GM19240 (cell line): ENCODE measurements around the genes SCCPDH, OR2L2, OR2M5 and OR2M4.

GRCh38 chr1:244847551-244848615, 12.4 kb downstream of the COX20 start:
- RRBS = no CpG with 5 or more reads among the region's 7 CpGs

DNA sequence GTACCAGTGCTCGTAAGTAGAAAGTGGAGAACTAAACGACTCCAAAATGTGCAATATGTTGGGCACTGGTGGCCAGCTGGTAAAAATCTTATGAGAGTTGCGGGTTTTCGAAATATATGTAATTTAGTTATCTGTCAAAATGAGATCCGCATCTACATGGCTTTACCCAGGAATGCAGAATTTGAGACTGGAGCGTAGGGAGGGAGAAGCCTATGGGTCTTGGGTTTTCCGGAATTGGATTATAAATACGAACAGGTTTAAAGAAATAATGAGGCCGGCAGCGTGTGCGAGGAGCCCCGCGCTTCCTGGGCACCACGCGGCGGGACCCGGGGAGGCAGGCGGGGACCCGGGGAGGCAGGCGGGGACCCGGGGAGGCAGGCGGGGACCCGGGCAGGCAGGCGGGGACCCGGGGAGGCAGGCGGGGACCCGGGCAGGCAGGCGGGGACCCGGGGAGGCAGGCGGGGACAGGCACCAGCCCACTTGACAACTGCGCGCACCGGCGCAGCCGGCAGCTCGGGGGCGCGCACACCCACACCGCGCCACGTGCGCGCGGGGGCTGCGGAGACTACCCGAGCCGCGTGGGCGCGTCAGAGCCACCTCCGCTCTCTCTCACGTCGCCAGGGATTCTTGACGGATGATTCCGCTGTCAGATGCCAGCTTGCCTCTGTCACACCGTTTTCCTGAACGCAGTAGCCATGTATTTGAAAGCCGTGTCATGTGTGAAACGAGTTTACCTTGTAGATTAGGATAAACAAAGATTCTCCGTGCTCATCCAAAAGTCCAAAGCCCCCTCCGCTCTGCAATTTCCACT, 50.9 kb upstream of the EFCAB2 start:
- RRBS = 2% methylated on average over 14 of the region's 61 CpGs

DNA sequence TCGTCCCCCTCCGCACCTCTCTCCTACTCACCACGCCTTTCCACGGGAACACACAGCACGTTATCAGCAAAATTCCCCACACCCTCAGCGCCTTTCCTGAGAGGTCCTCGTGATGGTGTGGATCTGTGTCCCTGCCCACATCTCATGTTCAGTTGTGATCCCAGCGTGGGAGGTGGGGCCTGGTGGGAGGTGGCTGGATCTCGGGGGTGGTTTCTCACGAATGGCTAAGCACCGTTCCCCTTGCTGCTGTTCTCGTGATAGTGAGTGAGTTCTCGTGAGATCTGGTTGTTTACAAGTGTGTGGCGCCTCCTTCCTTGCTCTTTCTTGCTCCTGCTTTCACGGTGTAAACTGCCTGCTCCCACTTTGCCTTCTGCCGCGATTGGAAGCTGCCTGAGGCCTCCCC, 190.6 kb downstream of the KIF26B start:
- RRBS = no CpG with 5 or more reads among the region's 17 CpGs

DNA sequence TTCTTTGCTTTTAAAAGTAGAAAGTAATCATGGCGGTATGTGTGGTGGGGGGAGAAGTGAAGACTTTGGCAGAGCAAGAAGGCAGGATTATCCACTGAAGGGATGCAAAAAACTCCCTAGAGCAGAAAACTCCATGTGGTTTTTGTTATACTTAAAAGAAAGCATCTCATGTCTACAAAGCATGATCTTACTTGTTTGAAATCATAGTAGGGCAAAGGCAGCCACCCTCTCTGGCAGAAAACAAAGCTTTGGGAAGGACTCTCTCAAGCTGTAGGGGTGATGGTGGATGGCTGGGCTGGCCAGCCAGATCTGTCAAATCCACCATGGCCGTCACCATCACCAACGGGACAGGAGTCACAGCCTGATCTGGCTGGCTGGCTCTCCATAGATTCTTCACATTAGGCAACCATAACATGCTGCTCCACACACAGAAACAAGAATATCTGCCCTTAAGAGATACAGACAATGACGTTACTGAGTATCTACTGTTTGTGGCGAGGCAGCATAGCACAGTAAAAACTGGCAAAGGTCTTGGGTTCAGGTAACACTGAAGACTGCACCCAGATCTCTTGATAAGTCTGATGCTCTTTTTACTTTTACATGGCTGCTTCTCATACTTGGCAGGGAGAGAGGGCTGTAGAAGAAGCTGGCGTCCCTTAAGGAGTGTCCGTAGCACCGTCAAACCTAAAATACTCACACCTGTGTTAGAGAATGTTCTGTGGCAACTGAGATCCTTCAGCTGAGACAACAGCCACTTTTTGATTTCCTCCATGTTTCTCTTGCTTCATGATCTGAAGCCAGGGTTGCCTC, 589.1 kb downstream of the SMYD3 start:
- RRBS = no CpG with 5 or more reads among the region's 8 CpGs

DNA sequence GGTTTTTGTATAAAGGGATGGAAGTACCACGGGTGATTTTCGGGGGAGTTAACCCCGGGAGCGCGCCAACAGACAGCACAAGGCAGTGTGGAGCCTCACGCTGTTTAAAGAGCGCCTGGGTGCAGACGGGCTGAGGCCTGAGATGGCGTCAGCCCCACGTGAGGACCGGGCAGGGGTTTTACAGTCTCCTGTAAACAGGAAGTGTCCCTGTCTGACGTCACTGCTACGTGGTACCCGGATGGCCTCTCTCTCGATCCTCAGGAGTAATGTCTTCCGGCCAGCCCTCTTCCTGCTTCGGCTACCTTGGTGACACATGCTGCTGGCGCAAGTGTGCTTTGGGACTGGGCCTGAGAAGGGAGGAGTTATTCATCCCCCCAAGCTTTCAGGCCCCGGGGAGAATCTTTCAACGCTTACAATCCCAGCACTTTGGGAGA, 41.2 kb downstream of the CNST start:
- RRBS = 98% methylated on average over 3 of the region's 20 CpGs

- RRBS = 2% methylated on average over 43 of the region's 98 CpGs
These were observed at the start of gene SCCPDH for GRCh38 chr1:246723743-246724689. SCCPDH (plus strand) TSS chr1:246724409.

GRCh38 chr1:246726805-246727328, 2.7 kb downstream of the SCCPDH start:
- RRBS = no CpG with 5 or more reads among the region's 5 CpGs

DNA sequence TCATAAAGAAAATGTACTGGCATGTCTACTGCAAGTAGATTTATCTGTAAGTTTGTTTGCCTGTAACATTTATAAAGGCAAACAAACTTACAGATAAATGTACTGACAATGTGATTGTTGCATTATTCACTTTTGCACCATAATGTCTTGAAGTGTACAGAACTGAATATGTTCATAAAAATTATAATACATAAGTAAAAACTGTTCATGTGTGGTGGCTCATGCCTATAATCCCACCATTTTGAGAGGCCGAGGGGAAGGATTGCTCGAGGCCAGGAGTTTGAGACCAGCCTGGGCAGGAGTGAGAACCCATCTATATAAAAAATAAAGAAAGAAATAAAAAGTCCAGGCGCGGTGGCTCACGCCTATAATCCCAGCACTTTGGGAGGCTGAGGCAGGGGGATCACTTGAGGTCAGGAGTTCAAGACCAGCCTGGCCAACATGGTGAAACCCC, 11.0 kb downstream of the ZNF695 start:
- RRBS = no CpG with 5 or more reads among the region's 5 CpGs

GRCh38 chr1:247110567-247111657, 6.8 kb upstream of the ZNF669 start:
- RRBS = 7% methylated on average over 13 of the region's 89 CpGs

DNA sequence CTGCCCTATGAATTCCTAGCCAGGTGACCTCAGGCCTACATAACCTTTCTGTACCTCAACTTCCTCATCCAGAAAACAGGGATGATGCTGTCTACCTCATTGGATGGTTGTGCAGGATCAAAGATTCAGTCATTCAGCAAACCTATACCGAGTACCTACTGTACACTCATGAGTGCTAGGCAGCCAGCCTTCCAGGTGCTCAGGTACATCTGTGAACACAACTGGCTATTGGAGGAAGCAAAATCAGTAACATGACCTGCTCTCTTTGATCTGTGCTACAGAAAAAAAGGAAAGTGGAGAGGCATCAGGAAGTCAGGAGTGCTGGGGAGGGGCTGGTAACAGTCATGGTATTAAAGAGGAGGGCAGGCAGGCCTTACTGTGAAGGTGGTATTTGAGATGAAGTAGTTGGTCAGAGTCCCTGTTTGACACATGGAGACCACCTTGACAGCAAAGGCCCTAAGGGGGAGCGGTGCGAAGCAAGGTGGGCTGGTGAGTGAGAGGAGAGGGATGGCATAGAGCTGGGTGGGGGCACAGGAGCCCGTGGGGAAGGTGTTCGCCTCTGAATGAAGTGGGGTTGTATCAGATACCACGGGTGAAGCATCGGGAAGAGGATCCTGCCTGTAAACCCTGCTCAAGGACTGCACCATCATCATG, 2.2 kb upstream of the ZNF496 start:
- RRBS = no CpG with 5 or more reads among the region's 7 CpGs

- RRBS = no CpG with 5 or more reads among the region's 17 CpGs
These were observed 3.2 kb upstream of the ZNF496 start for GRCh38 chr1:247334465-247335577.

GRCh38 chr1:247420995-247421564, 5.1 kb downstream of the NLRP3 start:
- RRBS = no CpG with 5 or more reads among the region's 3 CpGs

GRCh38 chr1:247437594-247438023, 20.3 kb downstream of the OR2B11 start:
- RRBS = no CpG with 5 or more reads among the region's 11 CpGs

- RRBS = no CpG with 5 or more reads among the region's 21 CpGs
These were observed 1.3 kb upstream of the OR2W3 start for GRCh38 chr1:247894041-247894541.

- RRBS = no CpG with 5 or more reads among the region's 3 CpGs
These were observed at the start of gene OR2L2 for GRCh38 chr1:248029720-248030216. OR2L2 (plus strand) TSS chr1:248030070.

DNA sequence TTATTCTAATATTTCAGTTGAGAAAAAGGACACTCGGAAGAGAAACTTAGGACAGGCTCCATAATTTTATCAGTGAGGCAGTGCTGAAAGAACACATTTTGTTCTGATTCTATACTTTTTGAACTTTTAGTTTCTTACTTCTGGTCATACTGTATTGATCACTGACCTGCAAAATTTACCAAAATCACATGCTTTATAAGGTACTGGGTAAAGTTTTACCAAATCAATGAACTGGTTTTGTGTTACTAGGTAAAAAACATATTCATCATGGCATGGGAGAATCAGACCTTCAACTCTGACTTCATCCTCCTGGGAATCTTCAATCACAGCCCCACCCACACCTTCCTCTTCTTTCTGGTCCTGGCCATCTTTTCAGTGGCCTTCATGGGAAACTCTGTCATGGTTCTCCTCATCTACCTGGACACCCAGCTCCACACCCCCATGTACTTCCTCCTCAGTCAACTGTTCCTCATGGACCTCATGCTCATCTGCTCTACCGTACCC, at the start of gene OR2M5:
OR2M5 (plus strand) TSS at position 268 of the 504 bp plus-strand sequence.
- RRBS = no CpG with 5 or more reads among the region's 2 CpGs

GRCh38 chr1:248231224-248231583, at the start of gene OR2M4:
OR2M4 (plus strand) TSS chr1:248231417.
- RRBS = no CpG with 5 or more reads among the region's 2 CpGs

DNA sequence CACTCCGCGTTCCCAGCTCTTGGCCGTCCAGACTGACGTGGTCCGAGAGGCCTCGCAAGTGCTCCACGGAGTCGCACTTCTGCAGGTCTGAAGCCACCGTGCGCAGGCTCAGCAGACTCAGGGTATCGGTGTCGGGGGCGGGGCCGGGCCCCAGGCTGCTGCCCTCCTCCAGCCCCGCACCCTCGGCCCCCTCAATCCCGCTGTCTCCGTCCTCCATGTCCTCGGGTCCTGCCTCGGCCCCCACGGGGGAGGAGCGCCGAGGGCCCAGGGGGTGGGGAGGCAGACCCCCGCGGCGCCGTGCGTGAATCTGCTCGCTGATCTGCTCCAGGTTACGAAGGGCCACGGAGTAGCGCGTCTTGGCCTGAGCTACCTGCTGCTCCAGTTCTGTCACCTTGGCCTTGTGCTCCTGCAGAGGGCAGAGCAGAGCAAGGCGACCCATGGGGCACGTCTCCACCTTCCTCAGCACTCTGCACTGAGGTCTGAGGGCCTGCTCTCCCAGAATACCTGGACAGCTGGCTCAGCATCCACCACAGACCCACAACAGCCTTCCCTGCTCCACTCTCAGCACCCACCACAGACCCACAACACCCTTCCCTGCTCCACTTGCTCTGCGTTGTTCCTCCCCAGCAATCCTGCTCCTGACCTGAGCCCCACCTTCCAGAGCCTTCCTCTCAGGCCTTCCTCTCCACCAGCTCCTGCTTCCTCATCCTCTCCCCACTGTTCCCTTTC, 13.6 kb downstream of the SH3BP5L start:
- RRBS = no CpG with 5 or more reads among the region's 36 CpGs

DNA sequence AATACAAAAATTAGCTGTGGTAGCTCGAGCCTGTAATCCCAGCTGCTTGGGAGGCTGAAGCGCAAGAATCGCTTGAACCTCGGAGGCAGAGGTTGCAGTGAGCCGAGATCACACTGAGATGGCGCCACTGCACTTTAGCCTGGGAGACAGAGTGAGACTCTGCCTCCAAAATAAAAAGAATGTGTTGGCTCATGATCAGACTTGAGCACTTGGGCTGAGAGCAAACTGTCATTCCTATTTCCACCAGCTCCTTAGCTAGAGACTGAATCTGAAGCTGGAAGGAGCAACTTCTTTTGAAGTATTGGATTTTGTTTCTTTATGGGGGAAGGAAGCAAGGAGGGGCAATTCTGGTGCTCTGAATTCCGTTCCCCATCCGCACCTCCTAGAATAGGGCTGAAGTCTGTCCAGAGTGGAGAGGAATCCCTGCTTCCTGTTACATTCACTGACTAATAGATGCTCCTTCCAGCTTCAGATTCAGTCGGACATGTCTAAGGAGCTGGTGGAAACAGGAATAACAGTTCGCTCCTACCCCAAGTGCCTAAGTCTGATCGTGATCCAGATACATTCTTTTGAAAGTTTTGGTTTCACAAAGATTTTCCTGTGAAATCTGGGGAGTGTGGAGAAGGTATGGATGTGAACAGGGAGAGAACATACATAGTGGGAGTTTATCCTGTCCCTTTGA, 3.9 kb downstream of the ZNF672 start:
- RRBS = no CpG with 5 or more reads among the region's 11 CpGs

GRCh38 chr1:248851552-248852376, 7.1 kb downstream of the ZNF692 start:
- RRBS = no CpG with 5 or more reads among the region's 6 CpGs